Measurements from ENCODE around the genes RGS21, CFHR3 and CRB1.

- RRBS = no CpG with 5 or more reads among the region's 5 CpGs
Measured at GRCh38 chr1:185314048-185314906, 2.8 kb downstream of the IVNS1ABP start.

DNA sequence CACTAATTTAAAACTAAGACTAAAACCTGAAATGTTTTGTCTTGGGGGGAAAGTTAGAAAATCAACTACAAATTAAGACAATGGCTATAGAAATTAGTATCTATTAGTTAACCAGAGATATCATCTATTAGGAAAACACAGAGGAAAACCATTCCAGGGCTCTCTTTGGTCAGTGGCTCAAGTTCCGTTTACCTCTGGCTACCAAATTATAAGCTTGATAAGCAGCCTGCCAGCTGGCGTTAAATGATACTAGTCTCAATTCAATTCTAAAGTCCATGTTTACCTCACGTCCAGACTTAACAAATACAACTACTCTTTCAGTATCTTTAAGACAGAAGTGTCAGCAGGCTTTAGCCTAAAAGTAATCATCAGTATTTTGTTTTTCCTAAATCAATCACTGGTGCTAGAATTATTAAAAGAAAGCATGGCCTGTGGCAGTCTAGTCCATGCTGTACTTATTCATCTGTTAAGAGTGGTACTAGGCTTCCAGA is 1.7 kb downstream of the IVNS1ABP start:
- RRBS = no CpG with 5 or more reads among the region's 3 CpGs

DNA sequence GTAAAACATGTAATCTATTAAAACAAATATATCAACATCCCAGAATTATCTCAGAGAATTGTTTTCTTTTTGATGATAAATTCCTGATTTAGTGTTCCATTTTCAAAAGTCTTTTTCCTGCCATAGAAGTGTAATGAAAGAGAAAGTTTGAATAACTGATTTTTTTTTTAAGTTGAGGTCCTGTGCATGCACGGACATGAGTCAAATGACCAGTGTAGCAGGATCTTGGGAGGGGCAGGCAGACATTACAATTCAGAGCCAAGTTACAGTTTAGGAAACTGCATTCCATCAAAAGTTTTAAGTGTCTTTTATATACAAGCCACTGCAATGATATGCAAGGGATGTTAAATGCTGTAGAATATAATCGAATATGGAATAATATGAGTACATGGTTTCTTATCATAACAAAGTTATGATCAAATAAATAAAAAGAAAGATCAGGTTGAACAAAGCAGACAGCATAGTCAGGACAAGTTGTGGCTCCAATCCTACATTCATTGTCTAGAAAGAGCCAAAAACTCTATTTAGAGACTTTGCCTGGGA is 227.5 kb downstream of the HMCN1 start:
- RRBS = no CpG with 5 or more reads among the region's 2 CpGs

GRCh38 chr1:186344164-186344864 is 30.7 kb downstream of the TPR start:
- RRBS = no CpG with 5 or more reads among the region's 6 CpGs

- RRBS = no CpG with 5 or more reads among the region's 10 CpGs
Measured at GRCh38 chr1:186374973-186375107, 213 bp downstream of the TPR start.

DNA sequence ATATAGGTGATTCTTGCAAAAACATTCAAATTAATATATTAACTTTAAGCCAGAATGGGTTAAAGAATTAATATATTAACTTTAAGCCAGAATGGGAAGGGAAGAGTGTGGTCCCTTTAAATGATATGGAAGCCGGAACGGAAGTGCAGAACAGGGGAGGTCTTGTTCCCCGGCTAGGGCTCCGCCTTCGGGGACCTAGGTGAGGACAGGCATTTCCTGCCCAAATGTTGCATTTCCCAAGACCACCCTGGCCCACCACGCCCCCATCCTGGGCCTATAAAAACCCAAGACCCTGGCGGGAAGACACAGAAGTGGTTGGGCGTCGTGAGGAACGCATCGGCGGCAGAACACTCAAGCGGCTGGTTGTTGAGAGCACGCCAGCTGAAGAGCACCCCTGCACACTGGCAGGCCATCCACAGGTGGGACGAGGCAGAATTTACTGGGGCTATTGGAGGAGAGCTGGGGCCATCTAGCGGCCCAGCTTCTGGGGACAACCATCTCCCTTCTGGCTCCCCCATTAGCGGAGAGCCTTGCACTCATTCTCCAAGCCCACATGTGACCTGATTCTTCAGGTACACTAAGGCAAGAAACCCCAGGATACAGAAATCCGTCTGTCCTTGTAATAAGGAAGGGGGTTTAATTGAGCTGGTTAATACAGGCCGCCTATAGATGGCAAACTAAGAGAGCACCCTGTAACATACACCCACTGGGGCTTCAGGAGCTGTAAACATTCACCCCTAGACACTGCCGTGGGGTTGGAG is 1328.0 kb downstream of the BRINP3 start:
- RRBS = 83% methylated on average over 2 of the region's 20 CpGs

DNA sequence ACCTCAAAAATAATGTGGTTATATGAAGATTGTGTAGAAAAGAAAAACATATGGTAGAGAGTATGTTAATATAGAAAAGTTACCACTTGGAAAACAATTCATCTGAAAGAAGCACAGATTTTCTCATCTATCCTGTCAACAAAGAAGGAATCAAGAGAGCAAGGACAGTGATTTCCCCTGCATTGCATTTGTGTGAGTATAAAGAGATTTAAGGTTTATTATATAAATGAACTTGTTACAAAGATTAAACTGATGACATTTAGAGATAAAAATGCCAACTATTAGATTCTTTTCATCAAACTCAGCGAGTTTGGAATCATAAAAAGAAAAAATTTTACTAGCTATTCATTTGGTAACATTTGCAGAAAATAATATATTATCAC is at the start of gene RGS21:
Gene RGS21 (plus strand): TSS at position 79 of the 383 bp plus-strand sequence.
- RRBS = no CpG with 5 or more reads among the region's 1 CpG

GRCh38 chr1:192516222-192517513 is 58.9 kb upstream of the RGS1 start:
- RRBS = no CpG with 5 or more reads among the region's 13 CpGs

GRCh38 chr1:192739383-192739962 is 69.4 kb upstream of the RGS2 start:
- RRBS = 100% methylated on average over 1 of the region's 14 CpGs

- RRBS = no CpG with 5 or more reads among the region's 4 CpGs
Measured at GRCh38 chr1:192810822-192811460, 2.1 kb downstream of the RGS2 start.

DNA sequence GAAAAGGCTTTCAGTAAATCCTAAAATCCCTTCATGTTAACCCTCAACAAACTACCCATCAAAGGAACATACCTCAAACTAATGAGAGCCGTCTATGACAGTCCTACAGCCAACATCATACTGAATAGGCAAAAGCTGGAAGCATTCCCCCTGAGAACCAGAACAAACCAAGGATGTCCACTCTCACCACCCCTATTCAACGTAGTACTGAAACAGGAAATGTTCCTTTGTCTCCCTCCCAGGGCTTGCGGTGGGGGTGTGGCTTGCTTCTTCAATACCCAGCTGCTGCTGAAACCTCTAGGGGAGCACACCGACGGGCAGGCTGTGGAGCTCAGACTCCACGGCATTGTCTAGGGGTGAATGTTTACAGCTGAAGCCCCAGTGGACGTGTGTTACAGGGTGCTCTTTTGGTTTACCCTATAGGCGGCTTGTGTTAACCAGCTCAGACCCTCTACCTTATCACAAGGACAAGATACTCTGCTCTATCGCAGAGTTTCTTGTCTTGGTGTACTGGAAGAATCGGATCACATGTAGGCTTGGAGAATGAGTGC is 30.5 kb upstream of the B3GALT2 start:
- RRBS = no CpG with 5 or more reads among the region's 10 CpGs

DNA sequence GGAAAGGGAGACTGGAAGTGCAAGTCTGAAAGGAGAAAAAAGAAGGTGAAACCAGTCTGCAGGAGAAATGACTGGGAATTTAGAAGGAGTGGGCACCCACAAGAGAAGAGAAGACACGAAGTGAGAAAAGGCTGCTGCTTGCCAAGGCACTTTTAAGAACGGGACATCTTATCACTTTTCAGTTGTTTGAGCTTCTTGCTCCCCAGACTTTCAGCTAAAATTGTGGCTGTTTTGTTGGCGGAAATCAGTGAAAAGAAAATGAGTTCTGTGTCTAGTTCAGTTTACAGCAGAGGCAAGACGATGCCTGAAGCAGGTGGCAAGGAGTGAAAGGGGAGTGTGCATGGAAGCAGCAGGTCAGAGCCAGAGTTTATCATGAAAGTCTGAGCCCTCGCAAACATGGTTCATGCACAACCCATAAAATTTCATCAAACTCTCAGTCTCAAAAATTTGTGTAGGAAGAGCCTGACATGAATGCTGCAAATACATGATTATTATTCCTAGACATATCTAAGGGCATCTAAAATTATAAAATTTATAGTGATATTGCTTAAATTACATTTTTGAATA is 275.3 kb upstream of the B3GALT2 start:
- RRBS = no CpG with 5 or more reads among the region's 5 CpGs

DNA sequence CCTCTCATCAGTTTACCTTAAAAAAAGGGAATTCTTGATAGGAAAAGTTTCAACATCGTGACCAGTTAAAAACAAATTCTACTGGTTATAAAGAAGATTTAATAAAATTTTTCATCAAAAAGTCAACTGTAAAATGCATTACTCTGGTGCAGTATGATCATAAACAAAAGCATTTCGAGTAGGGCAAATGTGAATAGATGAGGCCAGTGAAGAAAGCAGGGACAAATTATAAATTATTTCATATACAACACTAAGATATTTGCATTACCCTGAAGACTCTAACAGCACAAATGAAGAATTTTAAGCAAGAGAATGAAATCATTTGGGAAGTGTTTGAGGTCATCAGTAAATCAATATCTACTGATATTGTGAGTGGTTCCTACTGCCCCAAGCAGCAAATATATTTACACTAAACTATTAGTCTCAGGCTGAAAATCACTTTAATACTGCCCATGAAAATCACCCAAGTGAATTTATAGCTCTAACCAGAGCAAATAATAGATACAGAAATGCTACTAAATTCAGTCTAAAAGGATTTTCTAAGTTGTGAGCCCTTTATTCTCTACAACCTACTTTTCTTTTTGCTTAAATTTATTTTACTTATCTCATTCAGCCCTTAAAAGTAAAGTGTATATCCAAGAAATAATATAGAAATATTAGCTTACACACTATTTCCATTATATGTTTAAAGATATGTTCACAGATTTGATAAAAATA is 163.6 kb downstream of the KCNT2 start:
- RRBS = no CpG with 5 or more reads among the region's 2 CpGs

- RRBS = no CpG with 5 or more reads among the region's 2 CpGs
Measured at GRCh38 chr1:196726248-196726998, 48.2 kb upstream of the CFHR3 start.

- RRBS = no CpG with 5 or more reads among the region's 5 CpGs
Measured at GRCh38 chr1:196743265-196743786, 31.3 kb upstream of the CFHR3 start.

- RRBS = no CpG with 5 or more reads among the region's 2 CpGs
Measured at GRCh38 chr1:196774213-196774995, at the start of gene CFHR3. CFHR3 (plus strand) TSS chr1:196774840.

DNA sequence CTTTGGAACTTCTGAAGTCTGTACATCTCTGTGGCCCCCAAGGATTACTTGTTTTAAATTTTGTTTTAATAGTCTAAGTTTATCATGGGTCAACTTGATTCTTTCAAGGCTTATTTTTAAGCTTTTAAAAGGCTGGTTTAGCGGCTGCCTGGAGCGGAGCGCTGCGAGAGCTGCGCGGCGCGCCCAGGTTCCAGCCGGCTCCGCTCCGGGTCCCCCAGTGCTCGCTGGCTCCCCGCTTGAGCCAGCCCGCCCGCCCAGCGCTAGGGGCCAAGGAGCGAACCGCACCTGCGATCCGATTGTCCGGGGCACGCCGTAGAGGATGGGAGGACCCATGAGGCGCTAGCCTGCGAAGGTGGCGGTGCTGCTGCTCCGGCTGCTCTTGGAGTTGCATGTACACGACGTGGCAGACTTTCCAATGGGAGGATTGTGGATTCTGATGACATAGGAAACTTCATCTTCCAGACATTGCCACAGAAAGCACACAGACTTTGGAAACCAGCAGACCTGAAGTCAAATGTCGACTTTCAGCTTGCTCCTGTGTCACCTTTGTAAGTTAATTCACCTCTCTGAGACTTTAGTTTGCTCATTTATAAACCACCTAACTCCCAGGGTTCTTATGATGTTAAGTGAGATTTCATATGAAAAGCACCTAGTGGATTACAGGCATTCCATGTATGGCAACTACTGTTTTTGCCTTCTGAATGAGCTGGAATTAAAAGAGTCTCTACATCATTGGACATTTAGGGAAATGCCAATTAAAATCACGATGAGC is 9.8 kb upstream of the CFHR4 start:
- RRBS = 4% methylated on average over 14 of the region's 31 CpGs

DNA sequence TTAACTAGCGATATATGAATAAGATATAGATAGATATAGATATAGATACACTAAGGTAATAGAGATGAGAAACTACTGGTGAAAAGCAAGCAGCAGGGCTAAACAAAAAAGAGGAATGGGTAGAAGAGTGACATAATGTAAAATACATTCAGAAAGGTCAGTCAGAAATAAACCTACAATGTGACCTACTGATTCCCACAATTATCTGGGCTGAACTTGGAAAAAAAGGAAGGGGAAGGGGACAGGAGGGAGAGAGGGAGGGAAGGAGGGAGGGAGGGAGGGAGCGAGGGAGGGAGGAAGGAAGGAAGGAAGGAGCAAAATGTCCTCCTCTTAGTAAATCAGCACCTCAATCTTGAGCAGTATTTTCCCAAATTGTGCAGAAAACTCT is 3.8 kb downstream of the ZBTB41 start:
- RRBS = no CpG with 5 or more reads among the region's 2 CpGs

DNA sequence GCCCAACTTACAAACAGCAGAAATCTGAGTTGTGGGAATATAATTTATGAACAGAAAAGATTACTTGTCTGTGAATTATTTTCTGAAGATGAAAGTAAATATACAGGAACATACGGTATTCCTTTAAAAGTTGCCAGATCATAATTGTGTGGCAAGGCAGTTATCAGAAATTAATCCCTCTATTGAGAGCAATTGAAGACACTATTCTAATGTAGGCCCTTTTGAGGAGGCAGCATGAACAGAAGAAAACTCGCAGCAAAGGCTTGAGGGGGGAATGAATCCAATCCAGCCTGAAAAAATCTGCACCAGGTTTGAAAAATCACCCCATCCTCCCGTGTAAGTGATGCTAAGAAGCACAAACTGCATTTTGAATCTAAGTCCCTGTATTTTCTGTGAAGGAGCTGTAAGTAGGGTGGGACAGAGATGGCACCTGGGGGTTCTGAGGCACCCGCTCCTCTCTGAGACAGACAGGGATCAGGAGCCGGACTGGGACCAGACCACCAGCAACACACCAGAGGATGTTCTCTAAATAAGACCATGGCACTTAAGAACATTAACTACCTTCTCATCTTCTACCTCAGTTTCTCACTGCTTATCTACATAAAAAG is at the start of gene CRB1:
Gene CRB1 (plus strand): TSS at position 377 of the 608 bp plus-strand sequence.
- RRBS = no CpG with 5 or more reads among the region's 5 CpGs